Airway epithelial cell (primary cell): ENCODE measurements around the genes ZNF554 and TLE5.

DNA sequence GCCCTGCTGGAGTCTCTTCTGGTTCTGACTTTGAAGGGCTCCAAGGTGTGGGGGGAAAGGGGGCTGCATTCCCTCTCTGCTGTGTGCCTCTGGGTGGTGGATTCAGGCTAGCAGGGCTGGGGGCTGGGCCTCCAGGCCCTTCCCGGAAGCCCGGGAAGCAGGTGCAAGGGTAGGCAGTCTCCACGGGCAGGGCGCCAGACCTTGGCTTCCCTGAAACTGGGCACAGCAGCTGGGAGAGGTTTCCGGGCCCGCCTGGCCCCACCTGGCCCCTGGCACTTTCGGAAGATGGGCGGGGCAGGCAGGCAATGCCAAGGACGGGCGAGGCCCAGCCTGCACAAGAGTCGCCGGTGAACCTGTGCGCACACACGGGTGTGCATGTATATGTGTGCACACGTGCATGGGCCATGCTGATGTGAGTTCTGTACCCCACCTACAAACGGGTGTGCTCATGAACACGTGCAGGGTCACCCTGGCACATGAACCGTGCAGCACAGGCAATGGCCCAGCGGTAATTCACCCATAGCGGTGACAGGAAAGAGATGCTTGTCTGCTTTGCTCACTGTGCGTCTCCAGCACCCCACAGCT, 15.2 kb downstream of the GADD45B start:
- RAMPAGE, long total RNA: no peak

- RAMPAGE, long total RNA: no peak
Measured at GRCh38 chr19:2546323-2547178, 70.6 kb downstream of the GADD45B start.

- RAMPAGE, long total RNA: no peak
Measured at GRCh38 chr19:2610777-2611494, 91.6 kb downstream of the GNG7 start.

DNA sequence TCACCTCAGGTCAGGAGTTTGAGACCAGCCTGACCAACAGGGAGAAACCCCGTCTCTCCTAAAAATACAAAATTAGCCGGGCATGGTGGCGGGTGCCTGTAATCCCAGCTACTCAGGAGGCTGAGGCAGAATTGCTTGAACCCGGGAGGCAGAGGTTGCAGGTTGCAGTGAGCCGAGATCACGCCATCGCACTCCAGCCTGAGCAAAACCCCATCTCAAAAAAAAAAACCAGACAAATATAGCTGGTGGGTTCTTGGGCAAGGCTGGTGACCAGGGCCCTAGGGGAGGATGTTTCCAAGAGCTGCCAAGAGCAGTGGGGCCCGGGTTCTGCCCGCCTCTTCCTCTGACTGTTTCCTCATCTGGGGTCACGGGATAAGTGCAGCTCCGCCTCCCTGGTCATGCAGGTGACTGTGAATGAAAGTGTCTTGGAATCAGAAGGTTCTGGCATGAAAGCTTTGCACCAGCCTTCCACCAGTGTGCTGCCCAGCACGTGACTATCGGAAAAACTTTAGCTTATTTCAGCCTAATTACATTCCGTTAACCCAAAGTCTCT, 85.9 kb downstream of the GNG7 start:
- RAMPAGE, long total RNA: no peak

DNA sequence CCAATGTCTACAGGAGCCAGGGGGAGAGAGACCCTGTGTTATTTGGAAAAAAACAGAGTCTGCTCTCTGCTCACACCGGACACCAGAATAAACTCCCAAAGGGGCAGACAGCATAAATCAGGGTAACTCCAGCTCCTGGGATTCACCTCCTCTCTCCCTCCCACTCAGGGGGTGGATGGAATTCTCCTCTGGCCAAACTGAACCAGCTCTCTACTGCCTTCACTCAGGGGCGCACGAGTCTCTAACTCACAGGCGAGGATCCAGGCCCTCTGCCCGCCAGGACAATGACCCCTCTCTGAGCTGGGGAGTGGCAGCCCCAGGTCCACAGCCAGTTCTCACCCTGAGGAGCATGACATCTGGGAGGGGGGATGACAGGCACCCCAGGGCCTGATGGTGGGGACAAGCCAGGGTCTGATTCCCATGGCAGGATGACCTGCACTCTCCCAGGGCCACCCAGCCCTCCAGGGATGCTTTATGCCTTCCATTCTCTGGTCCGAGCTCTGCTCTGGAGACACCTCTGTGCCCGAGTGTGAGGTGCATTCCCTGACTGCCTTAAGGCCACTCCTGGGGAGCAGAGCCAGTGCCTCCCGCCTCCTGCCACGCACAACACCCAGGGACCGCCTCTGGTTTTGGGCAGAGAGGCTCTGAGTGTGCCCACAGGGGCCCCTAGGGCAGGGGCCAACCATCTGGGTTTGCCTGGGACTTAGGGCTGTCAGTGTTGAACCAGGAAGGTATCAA, 66.3 kb downstream of the GNG7 start:
- RAMPAGE, long total RNA: no peak

- RAMPAGE, long total RNA: no peak
Measured at GRCh38 chr19:2720705-2721309, 365 bp downstream of the DIRAS1 start.

DNA sequence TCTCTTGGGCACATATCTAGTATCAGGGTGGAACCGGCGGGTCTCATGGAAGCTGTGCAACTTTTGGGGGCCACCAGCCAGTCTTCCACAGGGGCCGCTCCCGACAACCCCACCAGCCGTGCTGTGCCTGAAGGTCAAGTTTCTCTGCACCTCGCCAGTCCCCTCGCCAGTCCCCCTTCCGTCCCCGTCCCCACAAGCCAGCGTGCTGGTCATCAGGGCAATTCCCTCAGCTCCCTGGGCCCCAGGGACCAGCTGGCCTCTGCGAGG, 16.3 kb downstream of the SGTA start:
- RAMPAGE, long total RNA: no peak

DNA sequence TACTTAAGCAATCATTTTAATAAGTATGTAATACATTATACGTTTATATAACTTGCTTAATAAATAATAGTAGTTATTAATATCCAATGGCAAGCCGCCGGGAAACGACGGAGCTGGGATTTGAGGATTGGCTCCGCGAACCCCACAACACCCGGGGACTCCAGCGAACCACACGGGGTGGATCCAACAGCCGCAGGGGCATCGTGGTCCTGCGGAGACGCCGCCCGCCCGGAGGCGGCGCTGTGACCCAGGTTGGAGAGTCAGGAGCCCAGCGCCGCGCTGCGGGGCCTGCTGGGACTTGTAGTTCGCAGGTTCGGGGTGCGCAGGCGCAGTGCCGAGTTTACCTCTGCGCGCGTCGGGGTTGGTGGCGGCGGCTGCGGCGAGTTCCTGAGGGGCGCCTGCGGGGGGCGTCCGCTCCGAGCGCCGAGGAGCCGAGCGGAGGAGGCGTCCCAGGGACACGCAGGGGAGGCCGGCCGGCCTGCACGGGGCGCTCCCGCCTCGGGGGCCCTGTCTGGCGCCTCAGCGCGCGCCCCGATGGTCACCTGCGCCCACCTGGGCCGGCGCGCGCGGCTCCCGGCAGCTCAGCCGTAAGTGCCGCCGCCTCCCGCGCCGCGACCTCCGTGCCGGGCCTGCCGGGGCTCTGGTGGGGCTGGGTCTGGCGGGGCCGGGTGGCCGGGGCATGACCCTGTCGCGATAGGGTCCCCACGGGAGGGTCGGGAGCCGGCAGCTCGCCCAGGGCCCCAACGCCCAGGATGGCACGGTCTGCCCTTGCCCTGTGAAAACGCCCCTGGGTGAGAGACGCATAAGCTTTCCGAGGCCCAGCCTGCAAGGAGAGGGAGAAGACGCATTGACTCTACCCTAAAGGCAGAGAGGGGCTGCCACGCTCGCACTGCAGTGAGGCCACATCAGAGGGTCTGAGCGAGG, at the start of gene ZNF554:
Gene ZNF554, plus strand, starts transcription at position 331 of the 924 bp plus-strand sequence.
- RAMPAGE, long total RNA: no peak

- RAMPAGE, long total RNA: no peak
Measured at GRCh38 chr19:3015473-3016034, 13.5 kb downstream of the TLE2 start.

- RAMPAGE, long total RNA: no peak
Measured at GRCh38 chr19:3024731-3025970, 3.9 kb downstream of the TLE2 start.

DNA sequence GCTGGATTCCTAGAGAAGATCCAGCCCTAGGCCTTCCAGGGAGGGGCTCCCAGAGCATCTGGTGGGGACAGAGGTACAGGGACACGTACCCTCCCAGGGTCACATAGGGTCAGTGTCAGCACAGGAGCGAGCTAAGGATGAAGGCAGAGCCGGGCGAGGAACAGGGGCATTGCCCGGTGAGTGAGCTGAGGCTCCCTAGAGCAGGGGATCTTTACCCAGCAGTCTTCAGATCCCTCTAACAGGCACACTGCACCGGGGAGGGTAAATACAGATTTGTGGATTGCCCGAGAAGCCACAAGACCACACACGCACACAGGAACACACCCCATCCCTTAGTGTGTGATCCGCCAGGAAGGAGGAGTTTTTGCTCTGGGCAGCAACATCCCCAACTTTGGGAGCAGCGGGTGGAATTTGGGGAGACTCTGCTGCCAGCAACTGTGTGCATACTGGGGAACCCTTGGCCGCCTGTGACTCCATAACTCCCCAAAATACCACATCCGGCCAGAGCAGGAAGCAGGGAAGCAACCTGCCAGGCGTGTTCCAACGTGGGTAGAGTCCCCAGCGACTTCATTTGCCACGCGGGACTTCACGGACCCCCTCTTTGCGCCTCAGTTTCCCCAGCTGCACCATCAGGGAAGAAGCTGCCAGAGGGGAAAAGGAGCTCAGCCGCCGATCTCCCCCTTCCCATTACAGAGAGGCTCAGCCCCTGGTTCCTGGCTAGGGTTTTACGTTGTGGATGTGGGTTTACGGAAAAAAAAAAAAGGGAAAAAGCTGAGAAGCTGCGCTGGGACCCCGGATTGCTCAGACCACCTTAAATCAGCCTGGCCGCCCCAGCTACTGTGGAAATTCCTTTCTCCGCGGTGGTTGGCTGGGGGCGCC, 5.9 kb upstream of the TLE2 start:
- RAMPAGE, long total RNA: no peak

- RAMPAGE, long total RNA: no peak
Measured at GRCh38 chr19:3035998-3036739, 7.1 kb upstream of the TLE2 start.

GRCh38 chr19:3046587-3047467, 15.5 kb downstream of the TLE5 start:
- RAMPAGE, long total RNA: no peak

DNA sequence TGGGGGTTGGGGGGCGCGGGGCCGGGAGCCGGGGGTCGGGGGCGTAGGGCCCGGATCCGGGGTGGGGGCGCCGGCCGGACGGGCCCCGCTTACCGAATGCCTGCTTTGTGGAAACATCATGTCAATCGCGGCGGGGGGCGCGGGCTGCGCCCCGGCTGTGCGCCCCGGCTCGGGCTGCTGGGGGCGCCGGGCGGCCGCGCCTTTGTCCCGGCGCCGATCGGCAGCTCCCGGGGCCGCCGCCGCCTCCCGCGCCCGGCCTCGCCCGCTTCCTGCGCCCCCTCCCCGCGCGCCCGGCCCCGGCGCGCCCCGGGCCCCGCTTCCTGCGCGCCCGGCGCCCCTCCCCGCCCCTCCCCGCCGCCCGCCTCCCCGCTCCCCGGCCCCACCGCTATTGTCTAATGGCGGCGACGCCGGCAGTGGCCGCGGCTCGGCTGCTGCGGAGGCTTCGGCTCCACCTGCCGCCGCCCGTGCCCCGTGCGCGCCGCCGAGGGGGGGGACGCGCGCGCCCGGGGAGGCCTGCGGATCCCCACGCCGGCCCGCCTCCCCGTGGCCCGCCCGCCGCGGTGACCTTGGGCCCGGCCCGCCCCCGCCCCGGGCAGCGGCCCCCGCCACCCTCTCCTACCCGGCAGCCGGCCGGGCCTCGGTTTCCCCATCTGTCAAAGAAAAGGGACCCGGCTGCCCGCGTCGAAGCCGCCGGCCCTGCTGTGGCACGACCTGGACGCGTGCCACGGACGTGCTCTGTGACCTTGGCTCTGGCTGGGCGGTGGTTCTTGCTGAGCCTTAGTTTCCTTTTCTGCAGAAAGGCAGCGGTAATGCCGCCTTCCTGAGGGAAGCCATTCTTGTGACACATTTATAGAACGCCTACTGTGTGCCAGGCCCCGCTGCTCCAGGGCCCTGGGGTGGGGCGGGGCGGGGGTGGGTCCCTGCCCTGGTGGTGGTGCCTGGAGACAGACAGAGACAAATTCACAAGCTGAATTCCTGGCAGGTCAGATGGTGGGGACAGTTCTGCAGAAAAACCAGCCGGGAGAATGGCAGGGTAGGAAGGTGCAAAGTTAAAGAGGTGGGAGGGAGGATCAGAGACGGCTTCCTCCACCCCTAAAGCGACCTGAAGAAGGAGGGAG, at the start of gene TLE5:
Gene TLE5, minus strand, starts transcription at position 415 of the 1,118 bp plus-strand sequence.
- RAMPAGE, long total RNA: start-site peak on the minus strand centred at position 764 of the sequence, 286 bp wide, 44 and 14 reads in 2 replicates

- RAMPAGE, long total RNA: no peak
Measured at GRCh38 chr19:3065437-3066160, 3.3 kb upstream of the TLE5 start.

GRCh38 chr19:3155526-3156049, 19.8 kb downstream of the GNA15 start:
- RAMPAGE, long total RNA: no peak

GRCh38 chr19:3184858-3185713, 644 bp upstream of the NCLN start:
- RAMPAGE, long total RNA: no peak

GRCh38 chr19:3284602-3285630, 60.5 kb downstream of the CELF5 start:
- RAMPAGE, long total RNA: no peak

DNA sequence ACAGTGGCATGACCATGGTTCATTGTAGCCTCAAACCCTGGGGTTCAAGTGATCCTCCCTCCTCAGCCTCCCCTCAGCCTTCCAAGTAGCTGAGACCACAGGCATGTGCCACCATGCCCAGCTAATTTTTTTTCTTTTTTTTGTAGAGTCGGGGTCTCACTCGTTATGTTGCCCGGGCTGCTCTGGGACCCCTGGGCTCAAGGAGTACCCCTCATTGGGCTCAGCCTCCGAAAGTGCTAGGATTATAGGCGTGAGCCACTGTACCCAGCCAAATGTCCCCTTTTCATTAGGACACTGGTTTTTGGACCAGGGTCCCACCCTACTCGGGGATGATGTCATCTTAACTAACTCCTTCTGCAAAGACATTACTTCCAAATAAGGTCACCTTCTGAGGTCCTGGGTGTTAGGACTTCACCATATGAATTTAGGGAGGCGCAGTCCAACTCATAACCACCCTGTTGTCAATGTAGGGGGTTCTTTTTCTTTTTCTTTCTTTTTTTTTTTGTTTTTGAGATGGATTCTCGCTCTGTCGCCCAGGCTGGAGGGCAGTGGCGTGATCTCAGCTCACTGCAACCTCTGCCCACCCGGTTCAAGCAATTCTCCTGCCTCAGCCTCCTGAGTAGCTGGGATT, 32.8 kb upstream of the NFIC start:
- RAMPAGE, long total RNA: no peak

GRCh38 chr19:3360148-3361098, 6.0 kb upstream of the NFIC start:
- RAMPAGE, long total RNA: no peak